Measurements from ENCODE around the gene MECP2.

GRCh38 chrX:153494018-153494459 is 741 bp upstream of the BGN start:
- PRO-cap, 2 experiments, result peak in 2 of 2 experiments; most common plus-strand start chrX:153494315 (in 2)
- RAMPAGE, long total RNA, 5 experiments, result no peak in any of the 5 experiments

GRCh38 chrX:153622640-153623410 is 23.9 kb upstream of the CCNQ start:
- PRO-cap, 2 experiments, result no peak in any of the 2 experiments
- RAMPAGE, long total RNA, 5 experiments, result no peak in any of the 5 experiments

DNA sequence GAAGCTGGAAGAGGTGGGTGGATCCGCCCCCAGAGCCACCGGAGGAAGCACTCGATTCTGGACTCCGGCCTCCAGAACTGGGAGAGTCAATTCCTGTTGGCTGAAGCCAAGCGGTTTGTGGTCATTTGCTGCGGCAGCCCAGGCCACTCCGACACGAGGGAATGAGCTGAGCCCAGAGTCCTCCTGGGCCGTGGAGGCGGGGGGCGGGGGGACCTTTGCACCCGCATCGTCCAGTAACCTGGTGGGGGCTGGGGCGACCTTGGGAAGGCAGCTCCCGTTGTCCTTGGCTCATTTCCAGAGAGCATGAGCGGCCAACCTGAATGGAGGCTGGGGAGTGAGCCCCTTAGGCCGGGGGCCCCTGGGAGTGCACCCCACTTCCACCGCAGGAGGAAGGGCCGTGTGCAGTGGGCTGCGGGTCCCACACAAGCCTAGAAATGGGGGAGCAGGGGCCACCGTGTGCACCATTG is 20.1 kb upstream of the DUSP9 start:
- PRO-cap, 2 experiments, result no peak in any of the 2 experiments
- RAMPAGE, long total RNA, 5 experiments, result no peak in any of the 5 experiments

- PRO-cap, 2 experiments, result no peak in any of the 2 experiments
- RAMPAGE, long total RNA, 5 experiments, result no peak in any of the 5 experiments
Measured at GRCh38 chrX:153667719-153668418, 5.7 kb downstream of the PNCK start.

GRCh38 chrX:153688921-153690086 is 1.6 kb downstream of the SLC6A8 start:
- PRO-cap, 2 experiments, result no peak in any of the 2 experiments
- RAMPAGE, long total RNA, 5 experiments, result no peak in any of the 5 experiments

GRCh38 chrX:153694284-153695413 is 6.9 kb downstream of the SLC6A8 start:
- PRO-cap, 2 experiments, result no peak in any of the 2 experiments
- RAMPAGE, long total RNA, 5 experiments, result no peak in any of the 5 experiments

- PRO-cap, 2 experiments, result no peak in any of the 2 experiments
- RAMPAGE, long total RNA, 5 experiments, result no peak in any of the 5 experiments
Measured at GRCh38 chrX:153696674-153697471, 9.1 kb downstream of the SLC6A8 start.

DNA sequence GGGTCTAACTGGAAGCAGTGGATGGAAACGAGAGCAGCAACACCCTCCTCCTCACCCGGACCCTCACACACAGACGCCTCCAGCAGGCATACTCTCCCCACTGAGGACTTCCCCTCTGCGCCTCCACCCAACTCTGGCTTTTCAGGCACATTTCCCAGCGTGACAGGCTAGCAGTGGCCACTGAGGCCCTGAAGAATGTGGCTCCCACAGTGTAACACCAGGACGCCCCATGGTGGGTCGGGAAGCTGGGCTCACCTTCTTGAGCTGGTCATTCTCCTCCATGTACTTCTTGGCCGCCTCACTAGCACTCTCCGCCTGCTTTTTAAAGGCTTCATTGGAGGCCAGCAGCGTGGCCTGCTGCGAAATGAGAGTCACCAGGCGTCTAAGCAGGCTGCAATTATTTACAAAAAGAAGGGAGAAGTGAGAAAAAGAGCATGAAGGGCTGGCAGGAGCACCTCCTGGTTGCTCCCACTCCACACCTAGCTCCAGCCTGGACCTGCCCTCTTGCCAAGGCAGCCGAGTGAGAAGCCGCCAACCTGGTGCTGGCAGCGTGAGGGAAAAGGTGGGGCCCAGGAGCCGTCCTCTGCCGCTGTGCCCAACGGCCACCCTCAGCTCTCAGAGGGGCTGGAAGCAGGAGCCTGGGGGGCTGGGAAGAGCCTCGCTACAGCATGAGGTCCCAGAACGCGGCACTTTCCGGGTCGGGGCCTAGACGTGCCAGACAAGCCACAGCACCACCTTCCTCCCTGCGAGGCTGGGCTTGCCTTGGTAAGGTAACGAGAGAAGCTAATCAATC is 16.2 kb downstream of the SLC6A8 start:
- PRO-cap, 2 experiments, result no peak in any of the 2 experiments
- RAMPAGE, long total RNA, 5 experiments, result no peak in any of the 5 experiments

GRCh38 chrX:153705110-153706102 is 17.7 kb downstream of the SLC6A8 start:
- PRO-cap, 2 experiments, result no peak in any of the 2 experiments
- RAMPAGE, long total RNA, 5 experiments, result no peak in any of the 5 experiments

DNA sequence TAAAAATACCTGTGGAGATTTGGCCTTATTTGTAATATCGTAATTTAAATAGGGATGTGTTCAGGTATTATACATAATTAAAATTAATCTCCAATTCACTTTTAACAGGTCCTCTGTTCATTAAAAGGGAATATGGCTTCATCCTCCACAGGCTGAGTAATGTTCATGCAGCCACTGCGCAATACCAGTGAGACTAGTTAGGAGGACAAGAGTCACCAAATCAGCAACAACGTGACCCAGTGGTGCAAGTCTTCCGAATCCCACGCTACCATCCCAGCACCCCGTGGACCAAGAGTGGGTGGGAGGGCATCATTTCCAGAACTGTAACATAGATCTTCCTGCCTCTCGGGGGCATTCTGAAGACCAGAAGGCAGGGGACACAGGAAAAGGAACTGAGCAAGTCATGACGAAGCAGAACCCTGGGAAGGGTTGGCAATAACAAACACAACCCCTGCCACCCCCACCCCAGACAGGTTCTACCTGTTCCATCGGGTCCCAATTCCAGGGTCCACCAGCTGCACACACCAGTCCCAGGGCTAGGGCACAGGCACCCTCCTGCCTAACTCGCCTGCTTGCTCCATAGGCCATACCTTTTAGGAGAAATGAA is 1.5 kb downstream of the BCAP31 start:
- PRO-cap, 2 experiments, result no peak in any of the 2 experiments
- RAMPAGE, long total RNA, 5 experiments, result no peak in any of the 5 experiments

GRCh38 chrX:153725801-153726504 is 1.3 kb downstream of the ABCD1 start:
- PRO-cap, 2 experiments, result peak in 1 of 2 experiments; most common plus-strand start chrX:153726352 (in 1); most common minus-strand start chrX:153726450 (in 1)
- RAMPAGE, long total RNA, 5 experiments, result no peak in any of the 5 experiments

GRCh38 chrX:153775749-153776431 is 5.0 kb upstream of the SRPK3 start:
- PRO-cap, 2 experiments, result no peak in any of the 2 experiments
- RAMPAGE, long total RNA, 5 experiments, result no peak in any of the 5 experiments

GRCh38 chrX:153927799-153928890 is 2.1 kb upstream of the ARHGAP4 start:
- PRO-cap, 2 experiments, result peak in 2 of 2 experiments; most common plus-strand start chrX:153928628 (in 2); most common minus-strand start chrX:153928251 (in 2)
- RAMPAGE, long total RNA, 5 experiments, result no peak in any of the 5 experiments

GRCh38 chrX:153941292-153942200 is 2.9 kb downstream of the RENBP start:
- PRO-cap, 2 experiments, result no peak in any of the 2 experiments
- RAMPAGE, long total RNA, 5 experiments, result no peak in any of the 5 experiments

DNA sequence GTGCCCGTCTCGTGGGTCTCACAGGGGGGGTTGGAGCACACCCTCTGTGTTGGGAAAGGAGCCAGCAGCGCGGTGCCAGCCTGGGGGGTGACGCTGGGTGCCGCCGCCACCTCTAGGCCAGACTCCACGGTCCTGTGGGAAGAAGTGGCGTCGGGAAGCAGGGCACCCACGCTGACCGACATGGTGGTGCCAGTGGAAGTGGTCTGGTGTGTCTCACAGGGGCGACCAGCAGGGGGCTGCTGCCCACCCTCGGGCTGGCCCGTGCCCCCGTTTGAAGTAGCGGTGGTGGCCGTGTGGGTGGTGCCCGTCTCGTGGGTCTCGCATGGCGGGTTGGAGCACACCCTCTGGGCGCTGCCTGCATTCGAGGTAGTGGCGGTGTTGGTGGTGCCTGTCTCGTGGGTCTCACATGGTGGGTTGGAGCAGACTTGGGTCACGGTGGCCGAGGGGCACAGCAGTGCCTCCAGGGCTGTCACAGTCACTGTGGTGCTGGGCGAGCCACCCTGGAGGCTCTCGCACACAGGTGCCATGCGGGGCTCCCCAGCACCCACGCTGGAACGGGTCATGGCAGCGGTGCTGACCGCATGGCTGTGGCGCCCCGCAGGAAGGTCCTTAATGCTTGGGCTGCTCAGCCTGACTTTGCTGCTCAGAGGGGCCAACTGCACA is 9.8 kb upstream of the RENBP start:
- PRO-cap, 2 experiments, result no peak in any of the 2 experiments
- RAMPAGE, long total RNA, 5 experiments, result no peak in any of the 5 experiments

DNA sequence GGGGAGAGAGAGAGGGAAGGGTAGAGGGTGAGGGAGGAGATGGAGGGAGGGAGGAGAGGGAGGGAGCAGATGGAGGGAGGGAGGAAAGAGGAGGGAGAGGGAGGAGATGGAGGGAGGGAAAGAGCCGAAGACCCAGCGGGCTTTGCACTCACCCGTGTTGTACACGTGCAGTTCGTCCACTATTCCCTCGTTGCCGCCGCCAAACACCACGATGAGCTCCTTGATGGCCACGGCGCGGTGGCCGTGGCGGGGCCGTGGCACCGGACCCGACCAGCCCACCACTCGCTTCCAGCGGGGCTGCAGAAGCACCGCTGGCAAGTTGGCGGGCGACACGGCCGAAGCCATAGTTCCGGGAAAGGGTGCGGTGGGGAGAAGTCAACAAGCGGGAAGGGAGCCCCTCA is 1.1 kb downstream of the HCFC1 start:
- PRO-cap, 2 experiments, result peak in 2 of 2 experiments; most common plus-strand start position 104 of the sequence (in 2)
- RAMPAGE, long total RNA, 5 experiments, result no peak in any of the 5 experiments

GRCh38 chrX:153970897-153971668 is 535 bp downstream of the HCFC1 start:
- PRO-cap, 2 experiments, result peak in 2 of 2 experiments; most common plus-strand start chrX:153971278 (in 1); most common minus-strand start chrX:153971202 (in 2)
- RAMPAGE, long total RNA, 5 experiments, result start-site peak on the minus strand in 4 of 5 experiments, at chrX:153971170-153971617 at its widest, 51 to 124 reads per replicate

DNA sequence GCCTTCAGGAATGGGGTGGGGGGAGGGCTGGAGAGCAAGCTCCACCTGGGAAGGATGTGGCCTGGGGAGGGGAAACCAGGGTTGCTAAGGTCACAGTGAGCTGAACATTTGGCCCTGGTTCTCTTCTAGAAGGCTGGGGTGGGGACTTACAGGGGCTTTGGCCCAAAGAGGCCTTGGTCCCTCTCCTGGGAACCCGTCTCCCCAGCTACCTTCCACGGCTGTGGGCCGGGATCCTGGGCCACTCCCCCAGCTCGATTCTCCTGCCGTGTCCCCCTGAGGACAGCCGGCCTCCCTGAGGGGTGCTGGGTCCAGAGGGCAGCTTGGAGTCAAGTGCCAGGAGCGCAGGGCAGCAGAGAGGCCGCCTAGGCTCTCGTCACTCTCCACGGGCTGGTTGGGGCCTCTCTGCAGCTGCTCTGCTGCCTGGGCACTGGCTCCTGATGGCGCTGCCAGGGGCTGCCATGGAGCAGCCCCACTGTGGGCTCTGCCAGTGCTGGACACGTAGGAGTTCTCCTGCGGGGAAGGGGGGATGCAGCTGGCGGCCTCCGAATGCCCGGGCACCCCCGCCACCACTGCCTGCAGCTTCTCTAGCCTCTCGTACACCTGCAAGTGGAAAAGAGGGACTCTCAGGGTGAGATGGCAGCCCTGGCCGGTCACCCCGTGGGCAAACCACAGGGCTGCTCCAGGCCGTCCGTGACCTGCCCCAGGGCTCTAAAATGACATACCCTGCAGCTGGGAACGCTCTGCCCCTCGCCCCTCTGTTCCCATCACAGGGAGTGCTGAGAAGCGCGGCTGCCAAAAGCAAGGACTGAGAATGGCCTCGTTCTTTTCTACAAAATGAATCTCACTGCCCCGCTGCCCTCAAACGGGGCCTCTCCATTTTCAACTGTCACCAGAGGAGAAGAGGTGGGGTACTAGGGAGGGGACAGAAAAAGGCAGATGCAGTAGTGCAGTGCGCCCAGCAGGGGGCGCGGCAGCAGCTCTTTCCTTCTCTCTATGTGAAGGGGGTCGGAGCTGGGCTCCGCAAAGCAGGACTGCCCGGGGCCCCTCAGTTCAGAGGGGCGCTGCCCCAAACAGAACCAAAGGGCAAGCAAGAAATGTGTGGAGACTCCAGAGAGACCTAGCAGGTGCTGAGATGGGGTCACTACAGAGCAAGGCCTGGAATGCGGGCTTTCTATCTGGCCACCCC is 6.5 kb downstream of the IRAK1 start:
- PRO-cap, 2 experiments, result no peak in any of the 2 experiments
- RAMPAGE, long total RNA, 5 experiments, result no peak in any of the 5 experiments

DNA sequence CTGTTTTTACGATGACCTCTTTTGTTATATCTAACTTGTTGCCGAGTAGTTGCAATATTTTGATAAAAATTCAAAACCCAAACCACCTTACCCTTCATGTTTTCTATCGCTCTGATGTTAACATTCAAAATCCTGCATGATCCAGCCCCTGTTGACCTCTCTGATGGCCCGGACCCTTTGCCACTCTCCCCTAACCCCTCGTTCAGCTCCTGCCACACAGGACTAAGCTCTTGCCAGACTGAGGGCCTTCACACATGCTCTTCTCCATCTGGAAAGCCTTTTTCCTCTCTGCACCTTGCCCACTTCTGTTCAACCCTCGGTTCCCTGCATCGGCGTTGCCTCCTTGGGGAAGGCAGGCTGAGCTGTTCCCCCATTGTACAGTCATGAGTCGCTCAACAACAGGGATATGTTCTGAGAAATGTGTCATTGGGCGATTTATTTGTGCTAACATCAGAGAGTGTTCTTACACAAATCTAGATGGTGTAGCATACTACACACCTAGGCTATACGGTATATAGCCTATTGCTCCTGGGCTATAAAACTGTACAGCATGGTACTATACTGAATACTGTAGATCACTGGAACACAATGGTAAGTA is 21.2 kb downstream of the MECP2 start:
- PRO-cap, 2 experiments, result no peak in any of the 2 experiments
- RAMPAGE, long total RNA, 5 experiments, result no peak in any of the 5 experiments

- PRO-cap, 2 experiments, result peak in 2 of 2 experiments; most common plus-strand start chrX:154097994 (in 1); most common minus-strand start chrX:154097505 (in 1)
- RAMPAGE, long total RNA, 5 experiments, result start-site peak on the minus strand in 5 of 5 experiments, at chrX:154097674-154097729 at its widest, 288 to 2,055 reads per replicate
Measured at GRCh38 chrX:154097413-154098241, at the start of gene MECP2. MECP2 (minus strand) TSS chrX:154097717.

Measured in thyroid gland (tissue), 7 donors.